GM23248 (cell line): ENCODE measurements around the genes PSMD7 and BCAR1.

DNA sequence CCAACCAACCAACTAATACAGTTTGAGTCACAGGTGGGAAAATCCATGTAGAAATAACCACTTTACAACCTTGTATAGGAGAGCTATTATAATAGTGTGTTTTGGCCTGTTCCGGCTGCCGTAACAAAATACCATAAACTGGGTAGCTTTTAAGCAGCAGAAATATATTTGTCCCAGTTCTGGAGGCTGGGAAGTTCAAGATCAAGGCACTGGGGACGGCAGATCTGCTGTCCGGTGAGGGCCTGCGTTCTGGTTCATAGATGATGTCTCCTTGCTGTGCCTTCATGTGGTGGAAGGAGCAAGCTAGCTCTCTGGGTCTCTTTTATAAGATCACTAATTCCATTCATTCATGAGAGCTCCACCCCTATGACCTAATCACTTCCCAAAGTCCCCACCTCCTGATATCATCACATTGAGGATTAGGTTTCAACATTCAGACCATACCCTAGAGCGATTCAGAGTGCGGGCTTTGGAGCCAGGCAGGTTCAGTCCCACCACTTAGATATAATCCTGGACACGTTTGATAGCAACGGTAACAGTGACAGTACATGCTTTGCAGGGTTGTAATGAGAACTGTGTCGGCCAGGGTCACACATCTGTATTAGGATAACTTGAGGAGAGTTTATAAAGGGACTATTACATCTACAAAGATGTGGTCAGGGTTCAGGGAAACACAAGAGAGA, 76.3 kb upstream of the ZFHX3 start:
- RAMPAGE, long total RNA = no peak

GRCh38 chr16:73126130-73126959, 78.4 kb upstream of the ZFHX3 start:
- RAMPAGE, long total RNA = no peak

DNA sequence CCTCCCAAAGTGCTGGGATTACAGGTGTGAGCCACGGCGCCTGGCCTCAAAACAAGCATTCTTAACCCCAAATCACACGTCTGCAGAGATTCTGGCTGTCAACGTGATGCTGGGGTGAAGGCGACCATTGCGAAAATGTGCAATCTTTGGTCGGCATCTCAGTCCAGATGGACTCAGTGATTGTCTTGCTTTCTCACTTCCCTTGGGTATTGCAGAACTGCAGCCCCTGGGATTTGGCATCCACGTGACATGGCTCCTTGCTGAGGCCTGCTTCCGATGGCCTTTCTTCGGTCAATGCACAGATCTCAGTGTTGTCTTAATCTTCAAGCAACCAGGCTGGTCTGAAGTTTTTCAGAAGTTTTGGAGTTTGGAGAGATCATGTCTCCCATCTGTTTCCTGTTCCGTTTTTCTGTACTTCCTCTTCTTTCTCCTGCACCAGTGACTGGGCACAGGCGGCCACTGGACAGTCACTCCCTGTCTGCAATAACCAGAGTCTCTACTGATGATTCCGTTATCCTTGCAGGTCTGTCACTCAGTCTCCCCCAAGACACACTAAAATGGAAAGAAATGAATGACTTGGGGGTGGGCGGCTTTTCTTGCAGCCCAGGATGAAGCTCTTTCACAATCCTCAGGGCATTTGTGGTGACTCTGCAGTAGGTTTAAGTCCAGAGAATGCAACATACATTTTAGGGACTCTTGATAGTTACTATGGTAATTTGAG, 106.2 kb upstream of the ZFHX3 start:
- RAMPAGE, long total RNA = no peak

DNA sequence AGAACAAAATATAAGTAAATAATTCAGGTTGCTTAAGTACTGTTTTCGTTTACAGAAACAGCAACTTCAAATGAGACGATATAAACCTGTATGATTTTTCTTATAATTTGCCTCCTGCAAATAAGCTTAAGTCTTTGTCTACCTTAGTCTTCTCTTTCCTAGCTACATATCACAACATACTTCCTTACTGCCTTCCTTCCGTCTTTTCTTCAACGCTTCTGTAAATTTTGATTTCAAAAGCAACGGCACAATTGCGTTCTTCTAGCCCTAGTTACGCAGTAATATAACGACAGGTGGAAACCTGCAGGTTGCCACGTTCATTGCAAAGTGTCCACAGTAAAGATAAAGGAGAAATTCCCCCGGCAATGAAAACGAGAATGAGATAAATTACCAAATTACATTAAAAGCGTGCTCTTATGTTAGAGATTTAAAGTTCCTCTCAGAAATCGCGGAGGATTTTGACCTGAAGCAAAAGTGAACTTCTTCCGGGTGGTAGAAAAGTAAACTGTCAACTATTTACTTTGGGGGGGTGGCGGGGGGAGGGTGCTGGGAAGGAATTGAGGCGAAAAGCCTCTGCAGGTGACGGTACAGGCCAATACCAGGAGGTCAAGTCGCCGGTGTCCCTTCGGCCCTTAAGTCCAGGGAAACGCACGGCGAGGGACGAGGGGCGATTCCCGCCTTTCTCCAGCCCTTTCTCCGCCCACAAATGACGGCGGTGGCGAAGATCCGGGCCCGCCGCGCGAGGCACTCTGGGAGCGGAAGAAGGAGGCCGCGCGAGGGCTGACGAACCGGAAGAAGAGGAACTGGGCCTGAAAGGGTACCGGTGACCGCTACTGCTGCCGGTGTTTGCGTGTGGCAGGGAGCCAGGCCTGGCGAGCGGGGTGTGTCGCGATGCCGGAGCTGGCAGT, at the start of gene PSMD7:
TSS of gene PSMD7 (plus strand) at position 791 of the 908 bp plus-strand sequence.
- RAMPAGE, long total RNA = start-site peak on the plus strand centred at position 820 of the sequence, 68 bp wide, 1,498 and 2,019 reads in 2 replicates

DNA sequence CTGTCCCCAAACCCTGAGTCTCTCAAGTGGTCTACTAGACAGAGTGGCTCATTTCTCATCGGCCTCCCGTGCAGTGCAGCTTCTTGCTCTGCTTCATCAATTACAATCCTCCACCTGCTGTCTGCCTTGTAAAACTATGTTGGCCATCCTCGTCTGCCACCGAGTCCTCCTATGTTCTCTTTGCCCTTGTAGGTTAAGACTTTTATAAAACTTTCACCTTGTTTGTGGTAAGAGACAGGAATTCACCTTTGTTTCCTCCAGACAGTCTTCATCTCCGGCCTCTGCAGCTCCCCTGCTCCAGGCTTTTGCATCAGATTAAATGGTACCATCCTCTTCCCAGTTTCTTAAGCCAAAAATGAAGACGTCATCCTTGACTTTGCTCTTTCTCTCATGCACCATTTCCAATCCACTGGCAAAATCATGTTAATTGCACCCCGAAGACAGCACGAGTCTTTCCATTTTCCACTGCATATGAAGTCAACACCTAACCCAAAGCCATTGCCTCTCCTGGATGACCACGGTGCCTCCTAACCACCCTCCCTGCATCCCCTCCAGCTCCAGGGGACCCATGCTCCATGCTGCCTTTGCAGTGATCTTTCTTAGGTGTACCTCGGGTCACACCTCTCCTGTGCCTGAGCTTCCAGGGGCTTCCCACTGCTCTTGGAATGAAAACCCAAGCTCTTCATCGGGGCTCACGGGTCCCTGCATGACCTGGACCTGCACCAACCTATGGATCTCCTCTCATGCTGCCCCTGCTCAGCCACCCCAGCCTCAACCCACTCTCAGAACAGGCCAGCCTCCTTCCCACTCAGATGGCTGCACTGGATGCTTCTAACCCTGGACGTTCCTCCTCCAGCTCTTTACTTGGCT, 22.3 kb downstream of the PSMD7 start:
- RAMPAGE, long total RNA = no peak

- RAMPAGE, long total RNA = no peak
These were observed 15.5 kb downstream of the NPIPB15 start for GRCh38 chr16:74391467-74392108.

DNA sequence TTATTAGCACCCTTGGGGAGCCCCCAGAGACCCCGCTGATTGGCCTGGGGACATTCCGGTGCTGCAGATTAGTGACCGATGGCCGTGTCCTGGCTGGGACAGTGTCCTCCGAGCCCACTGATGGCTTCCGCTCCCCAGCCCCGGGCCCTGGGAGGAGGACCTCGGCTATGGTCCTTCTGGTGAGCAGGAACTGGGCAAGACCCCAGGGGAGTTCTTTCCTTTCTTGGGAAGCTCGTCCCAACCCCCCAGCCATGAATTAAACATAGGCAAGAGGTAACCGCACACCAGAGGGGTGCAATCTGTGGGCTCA, 265 bp upstream of the CLEC18B start:
- RAMPAGE, long total RNA = no peak

DNA sequence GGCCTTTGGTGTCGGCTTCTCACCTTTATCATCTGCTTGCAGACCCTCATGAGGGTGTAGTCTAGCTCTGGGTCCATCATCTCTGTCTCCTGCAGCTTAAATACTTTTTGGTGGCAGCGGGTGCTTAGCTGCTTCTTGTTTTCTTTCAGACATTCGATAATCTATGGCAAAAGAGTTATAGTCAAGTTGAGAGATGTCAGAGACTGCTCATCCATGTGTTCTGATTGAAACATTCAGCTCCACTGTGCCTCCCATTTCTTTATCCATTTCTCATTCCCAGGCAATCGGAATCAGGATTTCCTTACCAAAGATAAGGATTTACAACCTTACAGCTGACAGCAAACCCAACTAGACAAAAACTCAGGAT, 44.4 kb upstream of the CLEC18B start:
- RAMPAGE, long total RNA = no peak

- RAMPAGE, long total RNA = no peak
These were observed 20.6 kb upstream of the GLG1 start for GRCh38 chr16:74627215-74628232.

DNA sequence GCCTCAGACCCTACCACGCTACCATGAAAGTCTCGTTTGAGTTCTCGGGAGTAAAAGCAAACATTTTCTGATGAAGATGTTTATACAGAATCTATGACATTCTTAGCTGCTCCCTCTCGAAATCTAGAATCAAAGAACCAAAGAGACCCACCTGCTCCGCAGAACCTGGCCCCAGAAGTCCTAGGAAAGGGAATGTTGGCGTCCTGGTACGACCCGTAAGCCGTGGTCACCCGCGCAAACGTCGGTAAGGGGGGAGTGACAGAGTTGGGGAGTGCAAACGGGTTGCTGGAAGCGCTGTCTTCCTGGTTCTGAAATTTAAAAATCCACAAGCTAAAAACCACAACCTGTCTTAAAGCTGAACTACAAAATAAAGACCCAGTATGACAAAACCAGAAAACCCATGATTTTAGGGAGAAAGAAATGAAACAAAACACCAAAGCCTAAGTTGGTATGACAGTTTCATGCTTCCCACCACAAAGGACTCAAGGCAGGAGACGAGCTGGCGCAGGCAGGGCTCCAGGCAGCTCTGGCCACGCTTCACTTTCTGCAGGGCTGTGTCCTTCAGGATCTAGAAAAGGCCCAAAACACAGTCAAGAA, 75.5 kb downstream of the WDR59 start:
- RAMPAGE, long total RNA = no peak

GRCh38 chr16:74956301-74956936, 28.5 kb downstream of the WDR59 start:
- RAMPAGE, long total RNA = no peak

GRCh38 chr16:75106066-75106844, 10.3 kb downstream of the LDHD start:
- RAMPAGE, long total RNA = no peak

DNA sequence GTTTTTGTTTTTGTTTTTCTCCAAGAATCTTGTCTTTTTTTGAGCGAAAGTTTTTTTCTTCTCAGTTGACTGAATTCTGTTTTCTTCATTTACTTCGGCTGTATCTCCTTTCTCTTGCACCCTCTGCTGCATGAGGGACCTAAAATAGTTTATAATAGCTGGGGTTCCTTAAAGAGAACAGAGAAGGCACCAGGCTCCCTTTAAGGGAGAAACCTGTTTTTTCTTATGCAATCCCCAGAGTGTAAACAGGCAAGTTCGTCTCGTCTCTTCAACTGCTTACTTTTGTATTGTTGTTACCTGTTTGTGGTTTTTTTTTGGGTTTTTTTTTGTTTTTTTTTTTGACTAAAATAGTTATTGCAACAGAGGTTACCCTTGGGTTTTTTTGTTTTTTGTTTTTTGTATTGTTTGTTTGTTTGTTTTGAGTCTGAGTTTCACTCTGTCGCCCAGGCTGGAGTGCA, 3.6 kb upstream of the LDHD start:
- RAMPAGE, long total RNA = no peak

DNA sequence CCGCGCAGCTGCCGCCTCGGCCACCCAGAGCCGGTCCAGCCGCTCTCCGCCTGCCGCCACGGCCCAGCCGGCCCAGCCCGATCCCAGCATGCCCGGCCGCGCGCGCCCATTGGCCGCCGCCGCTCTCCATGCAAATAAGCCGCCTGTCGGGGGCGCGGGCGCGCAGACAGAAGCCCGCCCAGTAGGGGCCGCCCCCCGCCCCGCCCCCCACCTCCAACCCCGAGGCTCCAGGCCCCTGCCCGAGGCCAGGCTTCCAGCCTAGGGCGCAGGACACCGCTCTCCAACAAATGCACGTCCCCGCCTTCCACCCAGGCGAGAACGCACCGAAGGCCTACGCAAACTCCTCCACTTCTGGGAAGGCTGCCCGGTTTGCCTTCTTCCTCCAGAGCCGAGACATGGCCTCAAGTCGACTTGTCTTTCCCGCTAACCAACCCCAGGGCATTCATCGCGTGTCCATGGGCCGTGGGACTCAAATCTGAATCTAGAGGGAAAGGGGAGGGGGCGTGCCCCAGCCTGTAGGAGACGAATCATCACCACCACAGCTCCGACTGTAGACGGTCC, at the start of gene BCAR1:
TSS of gene BCAR1 (minus strand) at position 37 of the 561 bp plus-strand sequence.
- RAMPAGE, long total RNA = no peak

DNA sequence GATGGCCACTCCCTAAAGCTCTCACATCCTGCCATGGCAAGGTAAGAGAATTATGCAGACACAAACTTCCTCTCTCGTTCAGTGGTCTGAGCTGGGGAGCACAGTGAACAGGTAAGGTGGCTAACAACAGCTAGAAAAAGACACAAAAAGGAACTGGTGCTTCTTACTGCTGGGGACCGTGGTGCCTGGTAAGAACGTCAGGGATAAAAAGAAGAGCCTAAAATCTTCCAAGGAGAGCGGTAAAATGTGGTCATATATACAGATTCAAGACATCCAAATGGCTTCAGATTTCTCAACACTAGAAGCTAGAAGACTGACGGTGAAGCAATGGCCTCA, 75.0 kb upstream of the BCAR1 start:
- RAMPAGE, long total RNA = no peak

GRCh38 chr16:75401940-75402813, 31.1 kb downstream of the CFDP1 start:
- RAMPAGE, long total RNA = no peak

- RAMPAGE, long total RNA = no peak
These were observed 1.6 kb downstream of the TMEM170A start for GRCh38 chr16:75462848-75463290.

DNA sequence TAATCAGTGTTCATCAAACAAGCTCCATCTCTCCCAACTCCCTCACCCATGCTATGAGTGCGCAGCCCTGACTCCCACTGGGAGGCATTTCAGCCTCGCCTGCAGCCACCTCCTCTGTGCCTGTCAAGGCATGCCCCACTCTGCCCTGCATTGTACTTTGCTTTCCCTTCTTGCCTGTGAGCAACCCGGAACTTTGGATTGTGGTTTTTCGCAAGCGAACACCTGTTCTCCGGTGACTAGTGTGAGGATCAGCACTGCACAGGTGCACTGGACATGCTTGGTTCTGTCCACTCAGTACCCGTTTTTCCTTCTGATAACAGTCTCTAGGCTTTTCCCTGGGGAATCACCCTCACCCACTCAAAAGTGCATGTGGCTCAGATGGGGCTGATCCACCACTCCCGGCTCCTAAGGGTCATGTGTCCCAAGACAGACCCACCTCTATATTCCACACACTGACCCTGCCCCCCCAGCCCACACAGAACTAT, 9.1 kb downstream of the CHST6 start:
- RAMPAGE, long total RNA = no peak

DNA sequence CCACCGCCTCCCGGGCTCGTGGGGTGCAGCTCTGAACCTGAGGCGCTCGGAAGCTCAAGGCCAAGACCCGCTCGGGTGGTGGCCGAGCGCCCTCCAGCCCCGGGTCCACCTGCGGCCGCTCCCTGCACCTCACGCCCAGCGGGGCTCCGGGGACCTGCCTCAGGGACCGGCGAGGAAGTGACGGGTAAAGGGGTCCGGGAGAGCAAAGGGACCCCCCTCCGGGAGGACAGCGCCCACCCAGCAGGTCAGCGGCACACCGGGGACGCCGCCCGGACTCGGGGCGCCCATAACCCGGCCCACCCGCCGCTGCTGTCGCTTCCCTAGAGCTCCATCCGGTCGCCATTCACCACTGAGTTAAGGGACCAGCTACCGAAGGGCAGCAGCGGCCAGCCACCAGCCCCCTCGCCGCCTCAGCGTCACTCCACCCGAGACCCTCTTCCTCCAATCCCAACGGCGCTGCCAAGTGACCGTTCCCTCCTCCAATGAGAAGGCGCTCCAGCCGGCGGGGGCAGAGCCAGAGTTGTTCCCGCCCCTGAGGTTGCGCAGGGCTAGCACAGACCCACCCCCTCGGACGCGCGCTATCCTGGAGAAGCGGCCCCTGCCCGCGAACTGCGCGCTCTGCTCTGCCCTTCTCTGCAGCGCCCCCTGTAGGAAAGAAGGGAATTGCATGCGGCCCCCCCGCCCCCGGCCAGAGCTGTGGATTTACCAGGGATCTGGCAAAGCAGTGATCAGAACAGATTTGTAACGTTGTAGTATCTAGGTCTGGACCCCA, 18.8 kb downstream of the CHST5 start:
- RAMPAGE, long total RNA = no peak

DNA sequence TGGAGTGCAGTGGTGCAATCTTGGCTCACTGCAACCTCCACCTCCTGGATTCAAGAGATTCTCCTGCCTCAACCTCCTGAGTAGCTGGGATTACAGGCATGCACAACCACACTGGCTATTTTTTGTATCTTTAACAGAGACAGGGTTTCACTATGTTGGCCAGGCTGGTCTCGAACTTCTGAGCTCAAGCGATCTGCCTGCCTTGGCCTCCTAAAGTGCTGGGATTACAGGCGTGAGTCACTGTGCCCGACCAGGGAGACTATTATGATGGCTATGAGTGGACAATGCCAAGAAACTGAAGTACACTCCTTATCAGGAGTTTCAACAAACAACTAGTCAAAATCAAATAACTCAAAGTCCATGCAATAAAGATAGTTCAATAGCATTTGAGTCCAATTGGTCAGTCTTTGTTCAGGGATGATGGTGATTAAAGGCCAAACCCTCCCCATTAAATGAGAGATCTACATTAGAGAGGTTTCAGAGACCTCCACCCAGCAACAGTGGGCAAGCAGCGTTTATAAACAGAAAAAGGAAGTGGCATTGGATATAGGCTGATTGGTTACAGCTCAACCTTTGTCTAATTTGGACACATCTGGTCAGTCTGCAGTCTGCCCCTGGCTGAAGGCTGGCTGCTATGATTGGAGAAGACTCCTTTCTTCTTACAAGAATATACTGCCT, 8.1 kb downstream of the CHST5 start:
- RAMPAGE, long total RNA = no peak